Urinary bladder (tissue), 3 donors: ENCODE measurements around a stretch of chr17.

GRCh38 chr17:82630062-82630496, 18.2 kb downstream of the WDR45B start:
- PRO-cap: no peak
- RAMPAGE, long total RNA: no peak

DNA sequence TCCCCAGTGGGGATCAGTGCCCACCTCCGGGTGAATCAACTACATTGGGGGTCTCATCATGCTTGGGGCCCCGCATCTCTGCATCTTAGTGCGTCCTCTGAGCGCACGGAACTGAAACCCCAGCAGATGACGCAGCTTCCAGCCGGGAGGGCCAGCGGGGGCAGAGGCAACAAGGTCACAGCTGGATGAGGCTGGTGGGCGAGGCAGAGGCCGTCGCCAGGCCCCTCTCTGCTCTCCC, 4.4 kb upstream of the RAB40B start:
- PRO-cap: no peak
- RAMPAGE, long total RNA: no peak

- PRO-cap: no peak
- RAMPAGE, long total RNA: no peak
Measured at GRCh38 chr17:82752401-82752937, 604 bp downstream of the TBCD start.

GRCh38 chr17:82807105-82807902, 32.5 kb downstream of the ZNF750 start:
- PRO-cap: no peak
- RAMPAGE, long total RNA: no peak

DNA sequence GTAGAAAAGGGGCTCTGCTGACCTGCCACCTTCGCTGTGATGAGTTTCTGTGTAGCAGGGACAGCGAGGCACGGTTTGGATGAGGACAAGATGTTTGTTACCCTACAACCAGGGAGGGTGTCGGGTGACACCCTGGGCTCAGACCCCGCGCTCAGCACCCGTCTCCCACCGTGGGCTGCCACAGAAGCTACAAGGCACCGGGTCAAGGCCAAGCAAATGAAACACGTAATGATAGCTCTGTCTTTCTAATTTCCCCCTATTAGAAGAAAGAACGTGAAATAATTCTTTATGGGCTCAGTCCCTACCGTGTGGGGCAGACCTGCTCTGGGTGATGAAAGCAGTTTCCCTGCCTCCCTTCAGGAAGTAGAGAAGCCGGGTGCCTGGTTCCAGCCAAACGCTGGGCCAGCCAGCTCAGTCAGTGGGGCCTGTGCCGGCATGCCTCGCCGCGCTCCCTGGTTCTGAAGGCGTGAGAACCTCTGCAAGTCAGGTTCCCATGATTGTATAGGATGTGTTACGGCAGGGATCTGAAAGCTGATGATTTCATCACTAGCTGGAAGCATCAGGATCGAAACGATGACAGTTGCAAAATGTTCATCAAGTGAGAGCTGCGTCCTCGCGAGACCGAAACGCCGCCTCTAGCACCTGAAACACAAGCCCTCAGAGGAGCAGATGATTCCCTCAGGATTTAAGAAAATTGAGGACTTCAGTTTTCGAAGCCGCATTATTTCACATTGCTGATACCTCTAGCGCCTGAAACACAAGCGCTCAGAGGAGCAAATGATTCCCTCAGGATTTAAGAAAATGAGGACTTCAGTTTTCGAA, 3.8 kb downstream of the ZNF750 start:
- PRO-cap: no peak
- RAMPAGE, long total RNA: no peak

DNA sequence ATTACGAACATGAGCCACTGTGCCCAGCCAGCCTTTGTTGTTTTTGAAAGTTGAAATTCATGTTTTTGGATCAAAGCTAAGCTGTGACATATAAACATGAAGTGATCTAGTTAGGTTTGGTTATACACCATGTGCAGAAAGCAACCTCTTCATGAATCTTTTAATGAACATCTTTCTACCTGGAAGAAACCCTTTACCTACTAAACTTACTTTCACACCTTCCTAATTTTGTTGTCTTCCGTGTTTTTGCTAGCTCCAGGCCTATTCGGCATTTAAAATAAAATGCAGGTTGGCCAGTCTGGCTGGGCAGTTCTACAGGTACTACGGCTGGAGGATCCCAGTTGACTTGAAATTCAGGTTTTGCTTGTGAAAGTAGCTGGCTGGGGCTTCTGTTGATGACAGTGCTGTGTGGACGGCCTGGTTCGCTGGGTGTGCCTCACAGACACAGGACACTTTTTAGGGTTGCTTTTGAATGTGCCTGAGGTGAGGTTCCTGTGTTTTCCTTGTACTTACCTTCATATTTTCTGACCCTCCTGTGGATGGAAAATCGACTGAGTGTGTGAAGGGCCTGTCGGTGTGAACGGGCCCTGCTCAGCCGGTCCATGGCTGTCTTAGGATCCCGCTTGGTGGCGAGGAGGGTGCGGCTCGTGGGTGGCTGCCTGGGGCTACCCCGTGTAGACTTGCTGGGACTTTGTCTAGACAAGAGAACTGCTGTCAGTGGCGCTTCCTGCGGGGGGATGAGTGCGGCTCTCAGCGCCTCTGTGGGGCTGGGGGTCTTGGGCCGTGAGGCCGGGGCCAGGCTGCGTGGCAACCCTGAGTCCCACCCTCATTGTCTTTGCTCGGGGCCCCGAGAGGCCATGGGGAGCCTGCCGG, 18.6 kb upstream of the ZNF750 start:
- PRO-cap: no peak
- RAMPAGE, long total RNA: no peak

DNA sequence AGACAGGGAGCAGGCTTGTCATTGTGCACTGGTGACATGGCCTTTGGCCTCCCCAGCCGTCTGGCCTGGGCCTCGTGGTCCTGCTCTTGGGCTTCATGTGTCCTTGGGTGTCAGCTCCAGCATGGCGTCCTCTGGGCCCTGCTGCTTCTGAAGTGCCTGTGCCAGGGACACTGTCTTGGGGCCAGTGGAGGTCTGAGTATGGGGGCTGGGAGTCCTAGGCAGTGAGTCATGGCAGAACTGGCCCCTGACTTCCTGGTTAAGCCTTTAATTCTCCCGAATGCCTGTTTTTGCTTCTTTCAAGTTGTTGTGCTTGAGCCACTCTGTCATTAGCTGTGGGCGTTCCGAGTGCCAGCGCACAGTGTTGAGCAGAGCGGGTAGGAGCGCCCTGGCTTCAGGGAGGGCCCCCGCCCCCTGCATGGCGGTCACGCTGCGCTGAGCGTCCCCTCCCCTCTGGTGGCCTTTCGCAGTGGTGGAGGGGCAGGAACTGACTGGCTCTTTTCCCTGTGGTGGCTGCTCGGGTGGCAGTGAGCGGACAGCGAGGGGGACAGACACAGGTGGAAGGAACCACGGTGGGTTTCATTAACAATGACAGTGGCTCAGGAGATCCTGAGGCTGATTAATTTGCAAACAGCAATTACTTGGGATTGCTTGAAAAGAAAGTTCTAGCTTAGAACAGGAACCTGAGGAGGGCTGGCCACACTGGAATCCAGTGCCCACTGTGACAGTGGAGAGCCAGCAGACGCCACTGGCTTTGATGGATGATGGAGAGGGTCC, 20.2 kb upstream of the ZNF750 start:
- PRO-cap: no peak
- RAMPAGE, long total RNA: no peak

GRCh38 chr17:82863907-82864607, 24.2 kb upstream of the ZNF750 start:
- PRO-cap: no peak
- RAMPAGE, long total RNA: no peak

DNA sequence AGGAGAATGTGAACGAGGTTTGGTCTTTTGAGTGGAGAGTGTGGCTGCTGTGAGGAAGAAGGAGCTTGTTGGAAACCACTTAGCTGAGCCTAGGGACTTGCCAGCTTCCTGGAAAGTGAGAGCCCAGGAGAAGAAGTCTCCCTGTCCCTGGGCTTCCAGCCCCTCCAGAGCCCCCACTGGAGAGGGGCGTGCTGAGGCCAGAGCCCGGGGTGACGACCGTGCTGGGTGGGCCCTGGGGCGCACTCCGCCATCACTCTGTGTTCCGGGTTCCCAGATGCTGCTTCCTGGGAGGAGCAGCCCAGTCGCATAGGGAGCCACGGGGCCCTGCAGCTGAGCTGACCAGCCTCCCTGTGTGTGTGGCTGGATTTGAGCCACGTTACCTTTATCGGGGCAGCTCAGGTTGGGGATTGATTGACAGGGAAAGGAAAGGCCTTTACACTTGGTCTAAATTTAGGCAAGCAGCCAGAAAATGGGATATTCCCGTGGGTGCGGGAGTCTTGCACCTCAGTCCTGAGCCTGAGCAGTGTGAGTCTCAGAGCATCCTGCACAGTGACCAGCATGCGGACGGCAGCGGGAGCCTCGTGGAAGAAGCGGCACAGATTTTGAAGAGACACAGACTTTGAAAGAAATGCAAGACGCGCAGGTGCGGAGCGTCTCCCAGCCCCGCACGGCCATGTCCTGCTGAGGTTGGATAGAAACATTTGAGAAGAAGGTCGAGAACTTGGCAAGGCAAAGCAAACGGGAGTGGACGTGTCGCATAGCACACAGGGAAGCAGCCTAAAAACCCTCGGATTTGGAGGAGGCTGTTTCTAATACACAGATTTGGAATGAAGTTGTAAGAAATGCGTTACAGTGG, 51.3 kb upstream of the ZNF750 start:
- PRO-cap: no peak
- RAMPAGE, long total RNA: no peak

DNA sequence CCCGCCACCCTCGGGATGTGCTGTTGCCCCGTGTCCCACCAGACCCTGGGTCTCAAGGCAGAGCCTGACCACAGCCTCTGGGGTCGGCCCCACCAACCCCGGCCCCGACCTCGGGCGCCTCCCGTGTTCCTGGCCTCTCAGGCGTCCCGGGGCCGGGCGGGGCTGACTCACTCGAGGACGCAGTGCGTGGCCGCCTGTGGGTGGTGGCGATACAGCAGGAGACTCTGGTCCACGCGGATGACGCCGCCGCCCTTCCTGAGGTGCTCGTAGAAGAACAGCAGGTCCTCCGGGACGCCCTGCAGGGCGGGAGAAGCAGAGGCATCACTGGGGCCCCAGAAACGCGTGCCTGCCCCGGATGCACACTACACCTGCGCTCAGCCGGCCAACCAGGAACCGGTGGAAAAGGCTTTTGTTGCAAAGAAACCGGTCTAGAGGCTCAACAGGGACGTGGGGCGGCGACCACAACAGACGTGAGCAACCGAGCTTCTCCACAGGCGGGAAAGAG, 90.6 kb downstream of the B3GNTL1 start:
- PRO-cap: unidirectional peak, plus-strand start at position 298 of the sequence
- RAMPAGE, long total RNA: no peak

GRCh38 chr17:82985867-82986511, 65.6 kb downstream of the B3GNTL1 start:
- PRO-cap: no peak
- RAMPAGE, long total RNA: no peak

DNA sequence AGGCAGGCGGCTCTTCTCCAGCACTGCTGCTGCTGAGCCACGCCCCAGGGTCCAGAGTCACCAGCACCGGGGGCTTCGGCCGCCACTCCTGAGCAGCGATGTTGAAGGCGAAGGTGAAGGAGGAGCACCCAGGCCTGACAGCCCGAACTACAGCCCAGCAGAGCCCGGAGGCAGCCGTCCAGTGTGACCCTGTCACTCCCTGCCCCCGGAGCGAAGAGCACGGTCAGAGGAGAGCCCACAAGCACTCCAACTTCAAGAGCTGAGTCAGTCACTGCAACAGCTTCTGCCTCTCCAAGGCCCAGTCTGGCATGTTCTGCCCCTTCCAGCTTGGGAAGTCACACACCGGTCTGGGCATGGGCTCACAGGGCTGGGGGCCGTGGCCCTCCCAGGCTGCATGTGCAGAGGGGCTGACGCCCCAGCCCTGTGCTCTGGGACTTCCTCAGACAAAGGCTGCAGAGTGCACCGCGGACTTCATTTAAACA, 41.4 kb downstream of the B3GNTL1 start:
- PRO-cap: no peak
- RAMPAGE, long total RNA: no peak

- PRO-cap: no peak
- RAMPAGE, long total RNA: no peak
Measured at GRCh38 chr17:83054046-83054557, 2.5 kb upstream of the B3GNTL1 start.

GRCh38 chr17:83084025-83084542, 4.7 kb downstream of the METRNL start:
- PRO-cap: no peak
- RAMPAGE, long total RNA: no peak

- PRO-cap: unidirectional peak, minus-strand start at chr17:83103267
- RAMPAGE, long total RNA: no peak
Measured at GRCh38 chr17:83103086-83104098, 24.0 kb downstream of the METRNL start.

DNA sequence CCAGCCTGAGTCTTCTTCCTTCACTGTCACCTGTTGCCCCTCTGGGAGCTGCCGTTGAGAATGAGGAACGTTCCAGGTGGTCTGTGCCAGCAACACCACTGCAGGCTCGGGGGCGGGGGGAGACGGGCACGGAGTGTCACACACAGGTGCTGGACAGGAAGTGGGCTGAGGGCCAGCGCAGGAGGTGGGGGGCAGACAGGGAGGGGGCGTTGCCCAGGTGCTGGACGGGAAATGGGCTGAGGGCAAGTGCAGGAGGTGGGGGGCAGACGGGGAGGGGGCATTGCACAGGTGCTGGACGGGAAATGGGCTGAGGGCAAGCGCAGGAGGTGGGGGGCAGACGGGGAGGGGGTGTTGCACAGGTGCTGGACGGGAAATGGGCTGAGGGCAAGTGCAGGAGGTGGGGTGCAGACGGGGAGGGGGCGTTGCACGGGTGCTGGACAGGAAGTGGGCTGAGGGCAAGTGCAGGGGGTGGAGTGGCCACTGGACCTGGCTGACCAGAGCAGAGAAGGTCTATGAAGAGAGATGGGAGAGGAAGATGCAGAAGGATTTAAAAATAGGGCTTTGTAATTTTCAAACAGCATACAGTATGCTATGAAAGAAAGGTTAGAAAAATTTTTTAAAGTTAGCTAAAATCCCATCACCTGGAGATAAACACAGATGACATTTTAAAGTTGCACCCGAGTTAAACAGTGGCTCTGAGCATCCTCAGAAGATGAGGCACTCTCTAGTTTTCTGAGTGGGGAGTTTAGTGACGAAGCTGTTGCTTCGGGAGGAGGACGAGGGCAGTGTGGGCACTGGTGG, 28.5 kb downstream of the METRNL start:
- PRO-cap: no peak
- RAMPAGE, long total RNA: no peak

GRCh38 chr17:83115838-83116080, 36.4 kb downstream of the METRNL start:
- PRO-cap: no peak
- RAMPAGE, long total RNA: no peak